Pulmonary lymph node (tissue), 1 donor: ENCODE data around the gene EPB41L3.

DNA sequence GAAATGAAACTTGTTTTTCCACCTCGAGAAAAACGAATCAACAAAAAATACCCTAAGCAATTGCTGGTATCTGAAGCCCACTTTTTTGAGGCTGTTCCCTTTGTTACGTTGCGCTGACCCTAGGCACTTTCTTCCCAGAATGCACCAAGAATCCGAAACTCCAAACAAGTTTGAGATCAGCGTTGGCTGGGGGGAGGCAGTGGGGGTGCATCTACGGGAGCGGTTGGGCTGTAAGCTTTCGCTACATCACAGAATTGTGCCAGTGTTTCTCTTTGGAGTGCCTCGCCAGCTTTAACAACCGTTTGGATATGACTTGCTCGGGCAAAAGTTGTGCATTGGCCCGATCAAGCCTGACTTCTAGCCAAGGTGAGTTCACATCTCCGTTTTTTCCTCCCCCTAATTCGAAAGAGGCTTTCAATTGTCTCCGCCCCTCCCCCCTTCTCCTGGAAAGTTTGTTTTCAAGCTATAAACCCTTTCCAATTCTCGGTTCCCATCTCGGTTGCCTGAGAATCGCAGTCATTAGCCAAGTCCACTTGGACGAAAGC lies 2.5 kb upstream of the TGIF1 start:
- PRO-cap: no peak

DNA sequence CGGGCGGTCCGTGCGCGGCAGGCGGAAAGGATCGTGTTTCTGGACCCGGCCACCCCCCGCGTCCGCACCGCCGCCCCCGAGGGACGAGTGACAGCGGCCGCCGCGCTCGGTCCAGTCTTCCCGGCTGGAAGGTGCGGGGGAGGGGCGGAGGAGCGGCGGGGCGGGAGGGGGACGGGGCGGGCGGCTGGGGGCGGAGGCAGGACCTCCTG lies 128 bp upstream of the TGIF1 start:
- PRO-cap: bidirectional peak, plus-strand start at position 174 of the sequence, minus-strand start at position 92 of the sequence

GRCh38 chr18:3457255-3458254 lies 7.6 kb downstream of the TGIF1 start:
- PRO-cap: no peak

DNA sequence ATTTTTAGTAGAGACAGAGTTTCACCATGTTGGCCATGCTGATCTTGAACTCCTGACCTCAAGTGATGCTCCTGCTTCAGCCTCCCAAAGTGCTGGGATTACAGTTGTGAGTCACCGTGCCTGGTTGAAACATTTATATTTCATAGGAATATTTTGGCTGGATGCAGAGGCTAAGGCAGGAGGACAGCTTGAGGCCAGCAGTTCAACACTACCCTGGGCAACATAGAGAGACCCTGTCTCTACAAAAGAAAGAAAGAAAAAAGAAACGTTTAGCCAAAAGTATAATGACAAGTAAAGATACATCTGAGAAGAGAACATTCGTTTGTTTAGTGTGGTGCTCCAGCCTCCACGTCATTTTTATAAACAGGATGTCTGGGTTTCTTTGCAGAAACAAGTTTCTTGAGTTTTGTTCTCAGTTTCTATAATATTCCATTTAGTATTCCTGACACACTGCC lies 200.3 kb downstream of the TGIF1 start:
- PRO-cap: no peak

DNA sequence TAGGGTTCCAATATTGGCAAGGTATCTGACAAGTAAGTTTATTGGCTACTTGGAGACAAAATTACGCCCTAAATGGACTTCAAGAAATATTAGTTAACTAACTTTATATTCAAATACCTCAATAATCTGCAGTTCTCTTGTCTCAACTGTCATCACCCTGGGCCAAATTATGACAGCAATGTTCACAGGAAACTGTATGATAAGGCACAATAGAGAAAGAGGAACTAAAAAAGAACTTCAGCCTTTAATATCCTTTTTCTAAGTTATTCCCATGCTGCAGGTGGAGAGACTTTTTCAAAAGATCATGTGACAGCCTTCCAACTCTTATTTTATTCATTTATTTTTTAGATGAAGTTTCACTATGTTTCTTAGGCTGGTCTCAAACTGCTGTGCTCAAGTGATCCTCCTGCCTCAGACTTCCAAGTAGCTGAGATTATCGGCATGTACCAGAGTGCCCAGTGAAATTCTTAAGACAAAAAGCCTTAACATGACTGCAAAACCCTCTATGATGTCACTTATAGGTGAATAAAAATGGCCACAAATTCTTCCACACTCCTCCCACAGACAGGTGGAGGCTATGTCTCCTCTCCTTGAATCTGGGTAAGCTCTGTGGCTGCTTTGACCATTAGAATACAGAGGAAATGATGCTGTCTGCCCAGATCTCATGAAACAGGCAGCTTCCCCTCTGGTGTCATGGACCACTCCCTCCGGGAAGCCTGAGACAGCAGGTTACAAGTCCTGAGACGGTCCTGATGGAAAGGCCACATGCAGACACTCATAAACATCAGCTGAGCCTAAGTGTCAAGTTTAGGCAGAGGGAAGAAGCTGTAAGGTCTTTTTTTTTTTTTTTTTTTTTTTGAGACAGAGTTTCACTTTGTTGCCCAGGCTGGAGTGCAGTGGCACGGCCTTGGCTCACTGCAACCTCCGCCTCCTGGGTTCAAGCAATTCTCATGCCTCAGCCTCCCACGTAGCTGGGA lies 211.1 kb downstream of the TGIF1 start:
- PRO-cap: no peak

DNA sequence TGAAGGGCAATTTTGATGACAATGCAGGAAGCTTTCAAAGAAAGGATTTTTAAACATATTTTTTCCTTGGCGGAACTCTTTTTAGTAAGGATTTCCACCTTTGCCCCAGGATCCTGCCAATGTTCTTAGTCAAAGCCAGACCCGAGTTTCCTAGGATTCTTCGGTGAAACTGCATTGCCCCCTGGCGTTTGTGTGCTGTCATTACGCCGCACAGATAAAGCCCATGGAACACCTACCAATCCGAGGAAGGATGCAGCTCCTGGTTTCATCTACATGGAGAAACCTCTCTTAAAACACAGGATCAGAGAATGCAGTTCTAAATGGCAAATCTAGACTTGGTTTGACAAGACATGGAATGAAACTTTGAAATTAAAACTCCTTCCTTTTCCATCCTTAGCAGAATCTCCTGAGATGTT lies 216.3 kb downstream of the TGIF1 start:
- PRO-cap: no peak

GRCh38 chr18:3874558-3875112 lies 424.7 kb downstream of the TGIF1 start:
- PRO-cap: no peak

DNA sequence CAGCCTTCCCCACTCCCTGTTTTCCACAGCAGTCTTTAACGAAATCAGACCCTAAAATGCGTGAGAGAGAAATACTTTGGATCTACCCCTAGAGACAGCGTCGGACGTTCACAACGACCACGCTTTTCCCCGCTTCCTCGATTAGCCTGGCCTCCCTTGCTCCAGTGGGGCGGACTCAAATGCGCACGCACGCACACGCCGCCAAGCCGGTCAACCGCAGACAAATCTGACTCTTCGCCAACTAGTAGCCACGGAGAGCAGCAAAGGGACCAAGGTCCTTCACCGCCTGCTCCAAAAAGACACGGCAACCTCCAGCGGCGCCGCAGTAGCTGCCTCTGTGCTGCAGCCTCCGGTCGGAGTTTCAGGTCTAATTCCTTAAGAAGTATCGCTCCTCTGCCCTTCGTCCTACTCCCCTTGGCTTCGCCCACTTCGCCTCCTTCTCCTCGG lies 887 bp downstream of the AKAIN1 start:
- PRO-cap: no peak

DNA sequence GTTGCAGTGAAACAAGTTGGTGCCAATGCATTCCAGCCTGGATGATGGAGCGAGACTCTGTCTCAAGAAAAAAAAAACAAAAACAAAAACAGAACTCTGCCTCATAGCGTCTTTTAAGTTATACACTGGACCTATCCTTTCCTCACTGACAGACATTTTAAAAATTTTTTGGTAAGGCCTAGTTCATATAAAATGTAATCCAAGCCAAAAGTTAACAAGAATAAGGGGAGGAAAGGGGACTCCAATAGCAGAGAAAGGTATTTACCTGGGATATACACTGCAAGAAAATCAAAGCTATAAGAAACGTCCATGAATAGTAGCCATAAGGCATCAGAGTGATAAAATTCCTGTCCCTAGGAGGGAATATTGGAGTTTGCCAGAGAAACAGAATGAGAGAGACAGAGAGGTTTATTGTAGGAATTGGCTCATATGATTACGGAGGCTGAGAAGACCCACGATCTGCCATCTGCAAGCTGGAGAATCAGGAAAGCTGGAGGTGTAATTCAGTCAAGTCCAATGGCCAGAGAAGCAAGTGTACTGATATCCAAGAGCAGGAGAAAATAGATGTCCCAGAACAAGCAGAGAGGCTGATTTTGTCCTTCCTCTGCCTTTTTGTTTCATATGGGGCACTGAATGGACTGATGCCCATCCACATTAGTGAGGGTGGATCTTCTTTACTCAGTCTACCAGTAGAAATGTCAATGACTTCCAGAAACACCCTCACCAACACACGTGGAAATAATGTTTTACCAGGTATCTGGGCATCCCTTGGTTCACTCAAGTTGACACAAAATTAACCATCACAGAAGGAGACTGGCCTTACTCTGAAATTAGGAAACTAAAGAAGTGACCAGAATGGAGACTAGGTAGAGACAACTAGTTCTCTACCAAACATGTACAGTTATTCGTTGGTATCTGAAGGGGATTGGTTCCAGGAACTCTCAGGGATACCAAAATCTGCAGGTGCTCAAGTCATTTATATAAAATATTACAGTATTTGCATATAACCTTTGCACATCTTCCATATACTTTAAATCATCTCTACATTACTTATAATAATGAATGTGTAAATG lies 47.1 kb upstream of the AKAIN1 start:
- PRO-cap: no peak

DNA sequence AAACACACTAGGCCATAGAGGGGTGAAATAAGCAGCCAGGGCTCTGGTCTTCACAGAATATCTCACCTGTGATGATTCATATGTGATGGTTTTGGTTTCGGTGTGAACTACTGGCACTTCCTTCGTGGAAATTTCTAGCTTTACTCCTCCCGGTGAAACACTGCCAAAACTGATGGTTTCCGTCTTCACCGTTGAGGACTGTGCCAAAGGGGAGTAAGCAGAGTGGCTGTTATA lies 100.5 kb upstream of the ZBTB14 start:
- PRO-cap: no peak

- PRO-cap: no peak
These were observed 101.6 kb upstream of the ZBTB14 start for GRCh38 chr18:5396969-5397679.

- PRO-cap: no peak
These were observed 124.0 kb upstream of the ZBTB14 start for GRCh38 chr18:5419443-5420039.

- PRO-cap: no peak
These were observed 29.8 kb downstream of the EPB41L3 start for GRCh38 chr18:5513966-5514457.

DNA sequence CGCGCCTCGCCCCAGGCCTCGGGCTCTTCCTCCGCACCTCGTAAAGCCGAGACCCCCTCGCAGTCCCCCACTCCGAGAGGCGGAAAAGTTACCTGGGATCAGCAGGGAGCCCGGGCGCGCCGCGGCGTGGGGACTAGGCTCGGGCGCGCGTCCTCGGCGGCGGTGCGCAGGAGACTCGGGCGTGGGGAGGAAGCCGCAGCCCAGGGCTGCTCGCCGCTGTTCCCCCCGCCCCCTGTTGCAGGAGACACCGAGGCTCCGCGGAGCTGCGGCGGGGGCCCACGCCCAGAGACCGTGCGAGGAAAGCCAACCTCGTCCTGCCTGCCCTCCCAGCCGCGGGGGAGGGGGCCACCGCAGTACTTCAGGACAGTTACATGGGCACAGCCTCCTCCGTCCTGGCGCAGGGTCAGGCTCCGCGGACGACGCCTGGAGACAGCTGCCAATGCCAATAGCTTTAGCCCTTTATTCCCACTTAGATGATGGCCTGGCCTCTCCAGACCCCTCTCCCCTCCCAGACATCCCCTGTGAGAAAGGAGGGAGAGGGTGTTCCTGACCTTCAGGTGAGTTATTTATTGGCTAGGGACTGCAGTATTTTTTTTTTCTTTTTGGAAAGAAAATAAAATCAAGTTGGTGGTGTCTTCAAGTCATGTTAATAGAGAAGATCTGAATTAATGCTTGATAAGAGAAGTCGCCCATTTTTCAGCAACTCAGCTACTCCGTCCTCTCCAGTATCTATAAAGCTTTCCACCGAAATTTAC lies at the start of gene EPB41L3:
EPB41L3 (minus strand) TSS at position 177 of the 755 bp plus-strand sequence.
- PRO-cap: bidirectional peak, plus-strand start at position 285 of the sequence, minus-strand start at position 177 of the sequence

- PRO-cap: bidirectional peak, plus-strand start at chr18:5896204, minus-strand start at chr18:5896053
These were observed 799 bp upstream of the TMEM200C start for GRCh38 chr18:5895796-5896845.

DNA sequence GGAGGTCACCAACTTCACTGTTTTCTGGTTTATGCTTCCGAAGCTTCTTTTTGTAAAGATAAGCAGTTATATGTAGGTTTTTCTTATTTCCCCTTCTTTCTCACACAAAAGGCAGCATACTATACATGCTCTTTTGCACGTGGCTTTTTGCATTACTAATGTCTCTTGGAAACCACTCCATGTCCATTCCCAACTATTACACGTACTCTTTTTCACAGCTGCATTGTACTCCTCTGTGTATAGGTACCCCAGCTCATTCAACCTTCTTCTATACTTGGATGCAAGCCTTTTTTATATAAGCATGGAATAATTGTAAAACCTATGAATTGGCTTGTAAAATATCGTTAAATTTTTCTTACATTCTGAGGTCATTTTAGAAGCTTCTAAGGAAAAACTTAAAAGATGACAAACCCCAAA lies 166.1 kb downstream of the L3MBTL4 start:
- PRO-cap: no peak

GRCh38 chr18:6375008-6375497 lies 39.7 kb downstream of the L3MBTL4 start:
- PRO-cap: no peak

DNA sequence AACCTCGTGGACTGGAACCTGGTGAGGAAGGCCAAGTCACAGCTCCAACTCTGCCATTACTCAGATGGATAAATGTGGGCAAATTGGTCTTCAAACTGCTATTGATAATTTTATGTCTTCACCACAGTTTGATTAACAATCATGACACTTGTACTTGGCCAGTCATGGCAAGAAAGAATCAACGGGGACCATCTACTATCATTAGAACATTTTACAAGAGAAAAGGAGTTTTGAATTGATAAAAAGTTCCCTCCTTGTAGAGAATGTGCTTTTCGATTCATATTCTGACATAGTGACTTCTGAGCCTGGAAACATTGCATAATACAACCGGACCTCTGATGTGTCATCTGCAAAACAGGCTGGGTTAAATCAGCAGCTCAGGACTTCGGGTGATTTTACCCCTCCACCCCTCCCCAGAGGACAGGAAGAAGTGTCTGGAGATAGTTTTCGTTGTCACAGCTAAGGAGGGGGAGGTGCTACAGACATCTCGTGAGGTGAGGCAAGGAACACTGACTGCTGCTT lies 8.5 kb downstream of the L3MBTL4 start:
- PRO-cap: no peak

DNA sequence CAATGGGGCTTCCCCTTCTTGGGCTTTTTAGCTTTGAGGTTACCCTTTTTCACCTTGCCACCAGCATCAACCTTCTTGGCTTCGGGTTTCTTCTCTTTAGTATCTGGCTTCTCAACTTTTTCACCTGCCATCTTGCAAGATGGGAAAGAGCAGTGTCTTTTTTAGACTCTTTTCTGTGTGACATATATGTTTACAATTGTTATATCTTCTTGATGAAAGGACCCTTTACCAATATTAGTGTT lies 48.1 kb upstream of the L3MBTL4 start:
- PRO-cap: no peak

DNA sequence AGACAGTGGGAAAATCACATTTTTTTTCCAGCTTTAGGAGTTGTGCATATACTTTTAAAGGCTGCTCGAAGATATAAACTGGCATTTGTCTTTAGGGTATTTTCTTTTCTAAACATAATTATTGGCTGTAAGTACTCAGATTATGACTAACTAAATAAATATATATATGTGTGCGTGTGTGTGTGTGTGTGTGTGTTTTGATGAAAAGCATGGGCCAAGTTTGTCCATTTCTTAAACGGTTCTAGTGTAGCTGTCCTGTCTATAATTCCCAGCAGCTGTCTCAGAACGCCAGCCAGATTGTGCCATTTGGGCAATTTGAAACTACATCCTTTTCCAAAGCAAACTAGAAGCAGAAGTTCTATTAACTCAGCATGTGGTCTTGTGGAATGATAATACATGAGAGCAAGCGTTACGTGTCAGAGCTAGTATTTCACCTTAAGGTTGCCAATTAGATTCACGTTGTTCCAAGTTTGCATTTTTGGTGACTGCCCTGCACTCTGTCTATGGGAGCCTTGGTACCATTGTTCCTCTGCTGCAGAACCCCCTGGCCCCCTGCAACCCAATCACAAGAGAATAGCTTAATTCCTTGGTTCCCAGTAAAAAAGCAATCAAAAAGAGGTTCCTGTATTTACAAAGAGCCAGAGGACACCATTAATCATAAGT lies 1.7 kb downstream of the ARHGAP28 start:
- PRO-cap: no peak